Pulmonary artery (tissue), 1 donor: ENCODE measurements around a stretch of chr15.

DNA sequence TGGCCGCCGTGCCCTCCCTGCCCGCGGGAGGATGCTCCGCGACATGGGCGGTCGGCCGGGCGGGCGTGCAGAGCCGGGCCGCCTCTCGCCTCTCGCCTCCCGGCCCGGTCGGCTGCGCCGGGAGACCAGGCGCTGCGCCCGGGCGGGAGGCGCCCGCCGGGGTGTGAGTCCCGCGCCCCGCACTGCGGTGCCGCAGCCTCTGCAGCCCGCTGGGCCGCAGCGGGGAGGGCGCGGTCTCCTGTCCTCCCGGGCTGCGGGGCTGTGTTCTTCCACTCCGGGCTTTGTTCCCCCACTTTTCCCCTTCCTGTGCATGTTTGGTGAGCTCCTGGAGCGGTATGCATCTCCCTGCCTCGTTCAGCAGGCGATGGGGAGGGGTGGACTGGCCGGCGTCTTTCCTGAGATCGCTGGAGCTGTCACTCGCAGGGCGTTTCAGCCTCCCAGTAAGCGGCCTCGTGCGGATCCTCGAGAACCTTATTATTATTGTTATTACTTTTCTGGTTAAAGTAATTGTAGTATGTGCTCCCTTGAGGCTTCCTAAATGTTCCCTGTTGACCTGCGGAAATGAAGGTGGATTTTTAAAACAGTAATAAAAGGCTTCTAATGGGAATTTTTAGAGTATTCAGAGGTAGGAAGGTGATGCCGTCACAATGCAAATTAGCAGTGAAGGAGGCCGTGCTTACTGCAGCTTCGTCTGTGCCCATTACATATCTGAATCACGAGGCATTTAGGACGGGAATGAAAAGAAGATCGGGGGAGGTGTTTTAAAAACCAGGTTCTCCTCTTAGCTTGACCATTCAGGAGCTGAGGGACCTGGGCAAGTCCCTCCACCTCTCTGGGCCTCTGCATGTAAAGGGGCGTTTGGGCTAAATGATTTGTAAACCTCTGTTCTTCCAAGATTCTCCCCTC is 642 bp downstream of the TMOD2 start:
- PRO-cap, result no peak

GRCh38 chr15:51870918-51871472 is 41.5 kb downstream of the TMOD3 start:
- PRO-cap, result no peak

- PRO-cap, result no peak
Measured at GRCh38 chr15:51872254-51872729, 42.8 kb downstream of the TMOD3 start.

DNA sequence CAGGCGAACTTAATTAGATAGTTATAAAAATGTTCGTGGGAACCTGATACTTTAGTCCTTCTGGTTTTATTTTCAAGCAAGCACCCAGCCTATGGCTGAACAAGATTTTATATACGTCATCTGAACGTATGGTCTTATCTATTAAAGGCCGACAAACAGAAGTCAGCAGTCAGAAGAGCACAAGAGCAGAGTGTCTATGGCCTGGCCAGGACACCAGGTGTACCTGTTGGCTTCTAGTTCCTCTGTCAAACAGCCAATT is 64.3 kb downstream of the LEO1 start:
- PRO-cap, result no peak

DNA sequence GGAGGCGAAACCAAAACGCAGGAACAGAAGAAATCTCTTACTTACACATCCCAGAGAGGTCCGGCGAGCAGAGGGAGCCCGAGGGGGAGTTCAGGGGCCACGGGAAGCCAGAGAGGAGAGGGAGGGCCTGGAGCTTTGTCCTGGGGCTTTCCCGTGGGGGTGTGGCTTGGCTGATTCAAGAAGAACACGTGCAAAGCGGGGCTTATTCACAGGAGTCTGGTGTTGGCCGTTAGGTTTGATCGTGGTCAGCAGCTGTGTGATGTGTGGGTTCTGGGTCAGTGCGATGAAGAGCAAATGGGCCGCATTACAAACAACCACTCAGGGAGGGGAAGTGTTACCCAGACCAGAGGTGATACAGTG is 12.2 kb downstream of the BCL2L10 start:
- PRO-cap, result no peak

DNA sequence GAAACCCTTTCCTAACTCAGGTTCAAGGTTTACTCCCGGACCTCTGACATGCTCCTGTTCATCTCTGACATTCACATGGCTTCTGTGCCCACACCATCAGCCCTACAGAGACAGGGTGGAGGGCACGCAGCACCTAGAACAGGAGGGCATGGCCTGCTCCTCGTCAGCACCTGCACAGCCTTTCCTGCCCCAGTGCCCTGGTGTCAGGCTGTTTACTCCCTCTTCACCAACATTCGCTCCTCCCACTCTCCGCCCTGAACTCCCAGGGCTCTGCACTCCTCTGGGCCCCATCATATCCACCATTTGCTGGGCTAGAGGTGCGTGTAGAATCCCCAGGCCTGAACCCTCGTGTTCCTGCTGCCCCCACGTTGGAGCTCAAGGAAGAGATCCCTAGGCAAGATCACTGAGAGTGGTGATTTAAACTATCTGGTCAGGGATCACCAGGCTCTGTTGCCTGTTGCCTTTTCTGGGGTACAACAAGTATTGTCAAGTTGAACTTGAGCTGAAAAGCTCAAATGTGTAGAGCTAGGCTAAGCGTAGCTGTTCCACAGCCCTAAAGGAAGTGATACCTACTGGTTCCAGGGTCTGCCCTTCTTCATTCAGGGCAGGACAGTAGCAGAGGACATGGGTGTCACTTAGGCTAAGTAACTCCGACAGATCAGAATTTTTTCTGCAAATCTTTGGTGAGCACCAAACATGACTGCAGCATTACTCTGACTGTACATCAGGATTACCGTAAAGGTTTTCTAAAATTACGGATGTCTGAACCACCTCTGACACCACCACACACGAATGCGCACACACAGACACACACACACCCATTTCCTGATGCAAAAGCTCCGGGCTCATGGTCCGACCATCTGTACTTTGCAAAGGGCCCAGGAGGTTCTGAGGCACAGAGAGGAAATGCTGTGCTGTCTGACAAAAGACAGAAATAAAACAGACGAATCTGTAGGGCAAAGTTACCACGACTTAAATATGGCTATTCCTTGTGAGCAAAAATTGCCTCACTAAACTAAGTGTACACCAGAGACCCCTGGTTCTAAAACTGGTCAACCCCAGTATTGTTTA is 43.7 kb upstream of the GNB5 start:
- PRO-cap, result no peak

- PRO-cap, result bidirectional peak, plus-strand start at chr15:52262111, minus-strand start at chr15:52261979
Measured at GRCh38 chr15:52261470-52262323, 33.9 kb downstream of the MYO5C start.

DNA sequence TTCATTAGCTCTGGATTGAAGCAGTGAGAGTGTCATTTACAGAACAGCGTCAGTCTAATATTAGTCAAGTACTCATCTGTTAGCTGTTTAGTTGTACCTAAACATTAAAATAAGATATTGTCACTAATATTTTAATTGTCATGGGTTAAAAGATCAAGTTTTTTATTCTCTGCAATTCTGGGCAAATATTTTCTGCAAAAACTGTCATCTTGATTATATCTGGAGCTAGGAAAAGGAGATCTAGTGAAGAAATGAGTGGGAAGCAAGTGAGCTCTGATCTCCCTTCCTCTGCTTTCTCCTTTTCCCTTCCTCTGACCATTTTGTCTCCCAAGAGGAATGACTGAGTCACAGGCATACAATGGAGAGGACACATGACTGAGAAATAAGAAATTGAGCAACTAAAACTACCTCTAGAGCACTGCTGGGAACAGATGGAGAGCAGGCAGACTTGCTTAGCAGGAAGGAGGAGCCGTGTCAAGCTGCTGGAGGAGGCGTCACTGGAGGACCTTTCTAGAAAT is 66.8 kb upstream of the MYO5C start:
- PRO-cap, result unidirectional peak, minus-strand start at position 313 of the sequence

DNA sequence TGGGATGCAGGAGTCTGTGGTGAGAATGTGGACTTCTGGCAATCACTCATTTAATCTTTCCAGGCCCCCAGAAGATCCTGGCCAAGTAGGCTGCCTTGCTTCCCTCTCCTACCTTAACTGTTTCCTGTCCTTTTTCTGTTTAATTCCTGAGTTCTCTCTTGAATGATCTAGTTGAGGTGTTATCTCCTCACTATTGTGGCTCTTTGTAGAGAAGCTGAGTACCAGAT is 18.0 kb upstream of the MYO5A start:
- PRO-cap, result no peak

DNA sequence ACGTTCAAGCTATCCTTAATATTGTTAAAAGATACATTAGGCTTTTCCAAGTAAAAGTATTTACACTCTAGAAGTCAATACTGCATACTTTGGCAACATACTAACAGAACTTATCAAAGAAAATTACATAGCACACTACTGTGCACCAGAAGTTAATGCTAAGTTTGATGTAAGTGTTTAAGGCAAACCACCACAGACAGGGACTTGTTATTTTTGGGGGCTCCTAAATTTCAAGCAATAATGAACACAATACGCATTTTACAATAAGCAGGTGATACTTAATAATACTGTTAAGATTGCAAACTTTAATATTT is 1.6 kb downstream of the ARPP19 start:
- PRO-cap, result no peak

GRCh38 chr15:52650582-52651242 is 28.5 kb downstream of the ATOSA start:
- PRO-cap, result unidirectional peak, plus-strand start at chr15:52651003

GRCh38 chr15:52657464-52657752 is 21.8 kb downstream of the ATOSA start:
- PRO-cap, result no peak

GRCh38 chr15:52677496-52677748 is 1.8 kb downstream of the ATOSA start:
- PRO-cap, result no peak

- PRO-cap, result no peak
Measured at GRCh38 chr15:52679772-52679995, 496 bp upstream of the ATOSA start.

GRCh38 chr15:52719401-52719734 is 40.2 kb upstream of the ATOSA start:
- PRO-cap, result no peak

DNA sequence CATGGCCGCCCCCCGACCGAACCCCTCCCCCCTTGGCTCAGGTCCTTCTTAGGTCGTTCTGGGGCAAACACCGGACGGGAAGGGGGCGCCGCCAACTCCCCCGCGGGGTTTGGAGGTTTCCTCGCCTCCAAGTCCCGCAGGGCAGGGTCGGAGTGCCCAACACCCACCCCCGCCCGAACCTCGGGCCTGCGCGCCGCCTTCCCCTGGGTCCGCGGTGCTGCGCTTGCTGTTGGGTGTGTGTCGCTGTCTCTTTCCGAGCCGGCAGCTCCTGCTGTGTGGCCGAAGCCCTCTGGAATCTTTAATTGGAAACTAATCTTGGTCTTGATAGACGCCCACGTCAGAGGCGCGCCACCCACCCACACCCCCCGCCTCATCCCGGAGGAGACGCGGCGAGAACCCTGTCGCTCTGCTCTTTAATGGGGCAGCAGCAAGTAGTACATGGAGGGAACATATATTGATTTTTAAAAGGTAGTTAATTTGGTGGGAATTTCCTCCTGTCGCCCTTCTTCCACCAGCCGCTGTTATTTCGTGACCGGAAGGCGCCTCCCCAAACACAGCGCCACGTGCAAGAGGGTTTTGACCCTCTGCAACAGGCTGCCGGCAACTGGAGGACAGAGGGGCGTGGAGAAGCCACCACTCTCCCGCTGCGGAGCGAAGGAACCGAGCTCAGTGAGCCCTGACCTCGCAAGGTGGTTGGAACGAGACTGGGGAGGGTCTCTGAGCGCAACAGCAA is 4.6 kb downstream of the ONECUT1 start:
- PRO-cap, result no peak

- PRO-cap, result no peak
Measured at GRCh38 chr15:52799842-52800350, 9.8 kb upstream of the ONECUT1 start.

DNA sequence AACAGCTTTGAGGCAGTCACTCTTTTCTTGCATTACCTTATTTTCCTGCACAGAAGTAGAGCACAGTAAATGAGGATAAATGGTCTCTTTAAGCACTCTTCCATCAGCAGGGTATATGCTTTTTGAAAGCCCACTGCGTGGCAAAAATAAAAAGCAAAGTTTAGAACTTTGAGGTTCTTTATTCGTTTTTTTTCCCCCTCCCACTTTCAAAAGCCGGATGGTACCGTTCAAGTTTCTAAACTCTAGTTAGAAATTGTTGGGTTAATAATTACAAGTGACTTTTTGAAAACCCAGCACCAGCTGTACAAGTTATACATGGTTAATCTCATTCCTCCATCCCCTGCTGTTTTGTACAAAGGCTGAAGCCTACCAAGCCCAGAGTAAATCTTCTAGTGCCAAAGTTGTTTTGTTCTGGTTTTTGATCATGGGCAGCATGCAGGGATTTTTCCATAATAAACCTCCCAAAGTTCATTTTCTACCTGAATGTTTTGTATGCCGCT is 48.6 kb downstream of the WDR72 start:
- PRO-cap, result no peak

DNA sequence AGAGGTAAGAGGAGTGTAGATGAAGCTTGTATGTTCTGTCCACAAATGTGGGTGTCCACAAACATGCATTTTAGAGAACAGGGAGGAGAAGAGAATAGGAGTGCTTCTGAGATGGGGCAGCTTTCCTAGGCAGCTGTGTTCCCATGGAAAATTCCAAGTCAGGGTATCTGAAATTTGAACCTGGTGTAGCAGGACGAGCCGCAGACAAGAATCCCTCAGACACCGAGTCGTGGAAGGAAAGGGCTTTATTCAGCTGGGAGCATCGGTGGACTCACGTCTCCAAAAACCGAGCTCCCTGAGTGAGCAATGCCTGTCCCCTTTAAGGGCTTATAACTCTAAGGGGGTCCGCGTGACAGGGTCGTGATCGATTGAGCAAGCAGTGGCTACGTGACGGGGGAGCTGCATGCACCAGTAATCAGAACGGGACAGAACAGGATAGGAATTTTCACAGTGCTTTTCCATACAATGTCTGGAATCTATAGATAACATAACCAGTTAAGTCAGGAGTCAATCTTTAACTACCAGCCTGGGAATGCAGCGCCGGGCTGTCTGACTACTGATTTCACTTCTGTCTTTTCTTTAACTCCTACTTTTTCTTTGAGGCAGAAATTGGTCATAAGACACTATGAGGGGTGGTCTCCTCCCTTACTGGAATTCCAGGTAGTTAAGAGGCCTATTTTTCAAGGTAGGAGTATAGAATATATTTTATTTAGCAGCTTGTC is 71.5 kb upstream of the WDR72 start:
- PRO-cap, result no peak

DNA sequence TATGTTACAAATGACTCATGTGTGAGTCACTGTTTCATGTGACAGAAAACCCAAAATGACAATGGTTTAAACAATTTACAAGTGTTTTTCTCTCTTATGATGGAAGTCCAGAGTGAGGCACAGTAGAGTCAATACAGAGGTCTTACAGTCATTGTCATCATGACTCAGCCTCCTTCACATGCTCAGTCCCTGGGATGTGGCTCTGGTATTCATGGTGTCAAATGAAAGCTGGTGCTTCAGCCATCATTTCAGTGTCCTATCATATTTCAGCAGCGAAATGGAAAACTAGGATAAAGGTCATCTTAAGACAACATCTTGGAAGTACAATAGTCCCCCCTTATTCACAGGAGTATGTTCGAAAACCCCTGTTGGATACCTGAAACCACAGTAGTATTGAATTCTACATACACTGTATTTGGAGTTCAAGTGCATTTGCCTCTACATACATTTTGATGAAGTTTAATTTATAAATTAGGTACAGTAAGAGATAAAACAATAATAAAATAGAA is 393.2 kb downstream of the RSL24D1 start:
- PRO-cap, result no peak